H9 (cell line): ENCODE data around the gene BCAN.

DNA sequence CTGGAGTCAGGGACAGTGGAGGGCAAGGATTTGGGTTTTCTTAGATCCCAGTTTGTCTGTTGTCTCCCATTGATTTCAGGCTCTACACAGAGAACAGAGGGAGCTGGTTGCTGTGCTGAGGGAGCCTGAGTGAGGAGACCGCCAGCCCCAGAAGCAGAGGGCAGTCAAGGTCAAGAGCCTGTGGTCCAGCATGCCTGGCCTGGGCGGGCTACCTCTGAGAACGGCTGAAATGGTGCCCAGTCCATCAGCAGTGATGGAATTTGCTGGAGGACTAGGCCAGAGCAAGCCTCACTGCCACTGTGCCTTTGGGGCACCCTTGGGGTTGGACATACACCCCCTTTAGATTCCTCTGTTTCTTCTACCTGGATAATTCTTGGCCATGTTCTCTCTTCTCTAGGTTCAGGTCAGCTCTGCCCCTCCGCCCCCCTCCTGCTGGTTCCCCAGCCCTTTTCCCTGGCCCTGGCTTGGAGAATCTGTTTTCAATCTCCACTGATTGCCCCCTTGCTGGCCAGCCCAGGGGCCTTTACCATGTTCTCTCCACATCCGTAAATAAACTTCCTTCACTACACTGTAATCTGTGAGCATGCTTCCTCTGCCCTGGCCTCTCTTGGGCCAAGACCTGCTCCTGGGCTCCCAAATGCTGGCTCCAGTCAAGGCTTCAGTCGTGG is 2.4 kb upstream of the BGLAP start:
- PRO-cap = no peak

DNA sequence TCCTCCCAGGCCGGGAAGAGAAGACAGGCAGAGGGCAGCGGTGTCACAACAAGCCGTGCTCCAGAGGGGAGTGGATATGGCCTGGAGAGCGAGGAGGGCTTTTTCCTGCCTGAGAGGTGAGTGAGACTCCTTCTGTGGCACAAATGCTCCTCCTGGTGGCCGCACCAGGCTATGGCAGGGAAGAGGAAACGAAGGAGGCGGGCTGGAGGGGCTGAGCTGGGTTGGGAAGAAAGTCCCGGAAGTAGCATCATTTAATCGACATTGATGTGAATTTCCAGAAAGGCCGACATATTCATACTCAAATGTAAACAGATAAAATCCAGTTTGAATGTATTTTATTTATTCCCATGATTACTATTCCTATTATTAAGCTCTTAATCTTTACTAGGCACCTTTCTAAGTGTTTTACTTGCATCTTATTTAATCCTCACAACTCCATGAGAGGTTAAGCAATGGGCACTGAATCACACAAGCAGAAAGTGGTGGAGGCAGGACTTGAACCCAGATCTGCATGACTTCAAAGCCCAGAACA is 54.7 kb downstream of the MEF2D start:
- PRO-cap = no peak

DNA sequence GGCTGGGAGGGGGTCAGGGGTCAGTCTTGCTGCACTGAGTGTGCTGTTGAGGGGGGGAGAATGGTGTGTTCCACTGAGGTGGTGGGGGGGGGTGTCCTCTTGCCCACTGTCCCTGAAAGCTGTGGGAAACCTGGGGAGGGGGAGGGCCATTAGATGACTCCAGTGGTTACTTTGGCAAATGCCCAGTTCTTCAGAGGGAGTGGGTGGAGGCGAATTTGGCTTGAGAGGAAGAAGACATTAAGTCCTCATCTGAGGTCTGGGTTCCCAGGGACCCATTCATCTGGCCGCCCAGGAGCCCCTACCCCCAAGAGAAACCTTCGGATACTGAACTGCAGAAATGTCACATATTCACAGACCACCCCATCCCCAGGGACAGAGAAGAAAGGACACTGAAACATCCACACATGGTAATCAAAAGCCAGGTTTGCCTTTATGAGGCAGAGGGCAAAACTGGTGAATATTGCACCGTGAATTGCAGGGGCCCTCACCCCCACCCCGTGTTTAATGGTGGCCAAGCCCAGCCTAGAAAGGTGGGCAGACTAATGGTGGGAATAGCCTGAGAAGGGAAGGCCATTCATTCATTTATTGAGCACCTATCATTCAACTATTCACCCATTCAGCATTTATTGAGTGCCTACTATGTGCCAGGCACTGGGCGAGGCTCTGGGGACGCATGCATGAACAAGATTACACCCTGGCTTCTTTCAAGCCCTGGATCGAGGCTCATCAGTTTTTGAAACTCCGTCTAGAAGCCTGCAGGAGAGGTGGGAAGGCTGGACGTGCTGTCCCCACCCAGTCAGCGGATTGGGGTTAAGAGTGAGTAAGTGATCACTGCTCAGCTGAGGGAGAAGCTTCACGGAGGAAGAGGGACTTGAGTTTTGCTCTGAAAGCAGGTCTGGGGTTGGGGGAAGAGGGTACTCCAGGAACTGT is 35.9 kb downstream of the MEF2D start:
- PRO-cap = no peak

DNA sequence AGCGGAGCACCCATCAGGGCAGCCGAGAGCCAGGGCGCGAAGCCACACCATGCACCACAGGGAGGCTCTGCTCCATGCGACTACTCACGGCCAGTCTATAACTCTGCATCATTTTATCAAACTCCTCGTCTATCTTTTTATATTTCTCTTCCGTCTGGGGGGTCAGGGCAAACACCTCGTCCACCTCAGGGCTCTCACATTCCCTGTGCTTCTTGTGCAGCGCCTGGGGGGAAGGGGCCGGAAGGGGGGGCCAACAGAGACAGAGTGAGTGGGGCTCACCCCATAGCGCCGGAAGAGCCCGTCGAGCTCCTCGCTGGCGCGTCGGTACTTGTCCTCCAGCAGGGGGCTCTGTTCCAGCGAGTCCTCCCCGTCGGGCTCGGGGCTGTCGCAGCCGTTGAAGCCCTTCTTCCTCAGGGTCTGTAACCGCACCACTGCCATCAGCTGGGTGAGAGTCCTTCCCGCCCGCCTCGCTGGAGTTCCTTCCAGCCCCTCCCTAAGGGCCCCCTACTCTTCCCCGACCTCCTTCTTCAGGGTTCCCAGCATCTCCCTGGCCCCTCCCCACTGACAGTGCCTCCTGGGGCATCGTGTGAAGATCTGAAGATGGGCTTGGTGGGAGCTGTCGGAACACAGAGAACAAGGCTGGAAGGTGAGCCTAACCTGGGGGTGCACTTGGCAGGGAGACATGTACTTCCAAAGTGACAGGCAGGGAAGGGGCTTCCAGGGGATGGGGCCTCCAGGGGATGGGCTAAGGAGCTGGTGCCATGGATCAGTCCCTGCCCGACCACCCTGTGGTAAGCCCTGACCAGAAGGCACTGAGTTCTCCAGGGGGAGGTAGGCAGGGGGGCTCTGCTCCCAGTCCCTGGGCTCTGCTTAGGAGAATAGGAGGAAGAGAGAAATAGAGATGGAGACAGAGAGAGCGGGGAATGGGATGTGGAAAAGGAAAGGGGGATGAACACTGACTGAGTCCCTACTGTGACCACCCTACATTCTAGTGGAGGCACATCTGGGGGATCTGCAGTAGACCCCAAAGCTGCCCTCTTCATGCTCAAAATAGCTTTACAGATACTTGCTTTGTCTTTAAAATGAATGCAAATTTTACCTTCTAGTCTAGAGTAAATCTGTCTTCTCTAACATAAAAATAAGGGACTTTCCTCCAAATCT is 19.6 kb downstream of the MEF2D start:
- PRO-cap = no peak

DNA sequence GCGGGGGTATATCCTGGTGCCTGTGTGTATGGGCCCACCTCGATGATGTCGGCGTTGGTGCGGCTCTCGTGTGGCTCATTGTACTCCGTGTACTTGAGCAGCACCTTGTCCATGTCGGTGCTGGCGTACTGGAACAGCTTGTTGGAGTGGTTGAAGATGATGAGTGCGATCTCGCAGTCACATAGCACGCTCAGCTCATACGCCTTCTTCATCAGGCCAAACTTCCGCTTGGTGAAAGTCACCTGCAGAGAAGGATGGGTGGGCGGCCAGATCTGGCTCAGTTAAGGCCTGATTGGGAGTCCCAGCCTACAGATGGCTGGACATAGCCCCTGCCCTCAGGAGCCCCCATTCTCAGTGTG is 18.2 kb downstream of the MEF2D start:
- PRO-cap = no peak

DNA sequence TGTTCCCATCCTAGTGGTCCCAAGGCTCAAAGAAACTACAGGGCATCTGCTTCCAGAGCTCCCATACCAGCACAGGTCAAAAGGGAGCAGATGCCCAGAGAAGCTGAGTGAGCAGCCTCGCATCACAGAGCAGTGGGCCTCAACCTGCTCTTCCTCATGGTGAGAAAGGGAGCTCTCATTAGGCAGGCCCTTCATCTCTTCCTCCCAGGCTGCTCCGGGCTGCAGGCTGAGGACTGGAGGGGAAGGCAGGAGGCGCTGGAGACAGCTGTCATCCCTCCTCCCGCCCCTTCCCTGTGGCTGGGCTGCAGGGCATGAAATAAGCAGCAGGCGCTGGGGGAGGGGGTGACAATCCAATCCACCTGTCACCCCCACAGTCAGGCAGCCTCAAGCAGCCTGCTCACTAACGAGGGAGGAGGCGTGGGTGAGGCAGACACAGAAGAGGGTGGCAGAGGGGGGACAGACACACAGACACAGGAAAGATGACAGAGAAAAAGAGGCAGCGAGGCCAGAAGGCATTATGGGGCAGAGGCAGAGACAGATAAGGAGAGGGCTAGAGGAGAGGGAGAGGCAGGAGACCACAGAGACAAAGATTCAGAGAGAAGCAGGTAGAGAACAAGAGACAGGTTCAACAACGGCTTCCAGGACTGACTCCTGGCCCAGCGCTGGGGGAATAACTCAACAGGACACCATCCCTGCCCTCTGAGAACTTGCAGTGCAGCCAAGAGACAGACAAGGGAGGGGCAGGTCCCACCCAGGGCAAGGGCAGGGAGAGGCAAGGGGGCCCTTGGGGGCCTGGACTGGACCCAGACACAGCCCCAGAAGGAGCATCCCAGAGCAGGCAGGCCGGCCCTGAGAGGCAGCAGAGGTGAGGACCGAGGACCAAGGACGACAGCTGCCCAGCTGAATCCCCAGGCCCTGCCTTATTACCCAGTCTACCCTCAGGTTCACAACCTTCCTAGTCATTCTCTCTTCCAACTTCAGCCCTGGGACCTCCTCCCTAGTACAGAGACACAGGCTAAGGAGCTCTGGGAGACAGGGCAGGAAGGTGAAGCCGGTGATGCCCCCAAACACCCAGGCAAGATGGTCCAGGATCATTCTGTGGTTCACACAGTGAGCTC is 11.3 kb downstream of the MEF2D start:
- PRO-cap = no peak

GRCh38 chr1:156497524-156498671 is 2.7 kb downstream of the MEF2D start:
- PRO-cap = no peak

DNA sequence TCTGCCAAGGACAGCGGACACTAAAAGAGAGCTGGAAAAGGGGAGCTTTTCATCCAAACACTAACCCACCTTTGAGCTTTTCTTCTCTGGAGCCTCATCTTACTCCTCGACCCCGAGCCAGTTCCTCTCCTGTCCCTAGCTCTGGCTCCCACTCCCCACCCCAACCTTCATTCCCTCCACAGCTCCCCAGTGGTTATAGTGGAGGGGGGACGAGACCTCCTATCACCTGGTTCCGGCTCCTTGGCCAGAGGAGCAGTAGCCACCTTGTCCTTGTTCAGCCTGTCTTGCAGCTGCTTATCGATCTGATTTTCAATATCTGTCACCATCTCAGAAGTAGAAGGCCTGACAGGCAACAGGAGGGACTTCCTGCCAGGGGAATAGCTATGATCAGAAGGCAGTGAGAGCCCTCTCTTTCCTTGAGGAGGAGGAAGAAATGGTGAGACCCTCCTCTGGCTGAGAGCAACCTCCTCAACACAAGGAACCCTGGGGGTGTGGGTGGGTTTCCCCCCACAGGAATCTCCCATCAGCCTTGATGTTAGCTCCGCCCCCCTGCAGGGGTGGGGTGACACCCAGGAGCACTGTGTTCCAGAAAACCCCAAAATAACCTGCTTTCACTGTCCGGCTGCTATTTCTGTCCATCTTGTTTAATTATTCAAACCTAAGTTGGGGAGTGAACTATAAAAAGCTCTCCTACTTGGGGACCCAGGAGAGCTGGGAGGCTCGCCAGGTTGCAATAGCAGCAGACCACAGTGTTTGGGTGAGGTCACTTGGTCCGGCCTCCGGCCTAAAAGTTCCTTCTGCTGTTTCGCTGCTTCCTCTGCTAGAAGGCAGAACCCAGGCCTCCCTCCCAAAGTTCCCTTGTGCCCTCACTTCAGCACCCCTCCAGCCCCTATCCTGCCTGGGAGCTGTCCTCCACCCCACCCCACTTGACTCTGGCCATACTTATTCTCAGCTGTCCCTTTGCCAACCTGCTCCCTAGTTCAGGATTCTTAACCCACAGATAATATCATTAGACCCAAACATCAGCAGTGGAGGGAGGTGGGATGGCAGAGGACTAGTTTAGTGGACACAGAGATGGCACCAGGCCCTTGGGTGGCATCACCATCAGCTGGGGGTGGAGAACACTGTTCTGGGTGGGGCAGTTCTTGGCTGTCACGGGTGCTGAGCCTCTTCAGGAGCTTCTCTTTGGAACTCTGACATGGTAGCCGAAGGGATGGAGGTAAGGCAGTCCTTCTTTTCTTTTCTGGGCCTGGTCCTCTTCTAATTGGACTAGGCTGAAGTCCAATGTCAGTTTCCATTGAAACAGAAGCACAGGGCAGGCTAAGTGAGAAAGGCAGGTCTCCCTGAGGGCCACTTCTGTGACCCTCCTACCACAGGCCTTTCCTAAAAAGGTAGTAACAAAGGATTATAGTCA is 7.9 kb upstream of the MEF2D start:
- PRO-cap = no peak

DNA sequence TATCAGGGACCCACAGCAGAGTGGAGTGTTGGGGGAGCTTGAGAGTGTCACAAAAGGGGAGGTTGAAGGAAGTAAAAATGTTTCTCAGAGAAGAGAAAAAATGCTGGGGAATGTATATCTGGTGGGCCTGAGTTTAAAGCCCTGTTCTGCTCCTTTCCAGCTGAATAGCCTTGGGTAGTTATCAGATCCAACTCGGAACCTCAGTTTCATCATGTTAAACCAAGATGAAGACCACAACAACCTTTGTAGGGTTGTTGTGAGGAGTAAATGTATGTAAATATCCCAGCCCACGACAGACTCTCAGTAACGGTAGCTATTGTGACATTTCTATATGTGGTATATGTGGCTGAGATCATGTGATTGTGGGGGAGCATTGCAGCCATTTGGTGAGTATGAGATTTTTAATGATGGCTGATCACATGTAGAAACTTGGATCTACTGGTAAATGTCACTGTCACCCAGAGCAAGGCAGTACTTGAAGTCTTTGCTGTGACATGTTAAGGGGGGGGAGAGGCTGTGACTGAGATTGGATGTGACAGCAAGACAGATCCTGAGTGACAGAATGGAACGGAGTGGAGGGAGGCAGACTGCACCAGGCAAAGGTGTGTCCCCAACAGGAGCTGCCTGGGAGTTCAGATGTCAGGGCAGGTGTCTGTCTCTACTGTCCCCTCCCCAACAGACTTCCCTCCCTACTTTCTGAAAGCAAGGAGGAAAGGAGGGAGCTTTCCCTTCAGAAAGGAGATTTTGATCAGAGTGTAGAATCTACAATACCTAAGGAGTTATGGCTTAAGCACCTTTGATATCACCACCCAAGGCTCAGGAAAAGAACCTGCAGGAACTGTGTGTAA is 23.9 kb upstream of the MEF2D start:
- PRO-cap = no peak

DNA sequence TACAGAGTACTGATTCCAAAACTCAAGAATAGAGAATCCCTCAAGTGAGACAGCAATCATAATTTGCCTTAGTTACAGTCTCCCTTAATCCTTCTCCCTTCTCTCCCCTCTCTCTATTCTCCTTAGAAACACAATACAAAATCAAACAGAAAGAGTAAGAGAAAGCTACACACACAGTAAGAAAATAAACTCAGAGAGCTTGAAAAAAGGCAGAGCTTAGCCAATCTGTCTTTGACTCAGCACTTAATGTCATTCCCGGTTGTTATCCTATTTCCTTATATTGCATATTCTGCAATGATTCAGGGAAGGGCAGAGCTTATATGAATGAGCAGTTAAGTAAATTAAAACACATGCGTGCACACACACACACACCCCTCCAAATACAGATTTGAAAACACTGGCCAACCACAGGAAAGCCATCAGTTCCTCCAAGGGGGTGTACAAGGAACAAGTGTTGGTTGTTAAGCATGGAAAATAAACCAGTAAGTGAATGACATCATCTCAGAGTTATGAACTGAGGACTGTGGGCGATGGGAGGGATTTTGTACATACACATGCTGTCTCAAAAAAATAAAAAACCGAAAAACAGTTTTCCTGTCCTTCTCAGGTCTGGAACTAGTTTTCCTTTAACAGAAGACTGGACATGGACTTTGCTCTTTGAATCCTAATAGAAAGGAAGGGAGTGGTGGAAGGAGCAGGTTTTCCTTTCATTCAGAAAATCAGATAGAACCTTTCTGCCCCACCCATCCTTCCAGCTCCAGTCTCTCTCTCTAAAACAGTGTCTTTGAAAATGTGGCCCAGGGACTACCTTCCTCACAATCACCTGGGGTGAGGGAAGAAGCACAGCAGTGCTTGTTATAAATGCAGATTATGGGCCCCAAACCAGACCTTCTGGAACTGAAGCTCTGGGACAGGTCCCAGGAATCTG is 992 bp downstream of the IQGAP3 start:
- PRO-cap = no peak

DNA sequence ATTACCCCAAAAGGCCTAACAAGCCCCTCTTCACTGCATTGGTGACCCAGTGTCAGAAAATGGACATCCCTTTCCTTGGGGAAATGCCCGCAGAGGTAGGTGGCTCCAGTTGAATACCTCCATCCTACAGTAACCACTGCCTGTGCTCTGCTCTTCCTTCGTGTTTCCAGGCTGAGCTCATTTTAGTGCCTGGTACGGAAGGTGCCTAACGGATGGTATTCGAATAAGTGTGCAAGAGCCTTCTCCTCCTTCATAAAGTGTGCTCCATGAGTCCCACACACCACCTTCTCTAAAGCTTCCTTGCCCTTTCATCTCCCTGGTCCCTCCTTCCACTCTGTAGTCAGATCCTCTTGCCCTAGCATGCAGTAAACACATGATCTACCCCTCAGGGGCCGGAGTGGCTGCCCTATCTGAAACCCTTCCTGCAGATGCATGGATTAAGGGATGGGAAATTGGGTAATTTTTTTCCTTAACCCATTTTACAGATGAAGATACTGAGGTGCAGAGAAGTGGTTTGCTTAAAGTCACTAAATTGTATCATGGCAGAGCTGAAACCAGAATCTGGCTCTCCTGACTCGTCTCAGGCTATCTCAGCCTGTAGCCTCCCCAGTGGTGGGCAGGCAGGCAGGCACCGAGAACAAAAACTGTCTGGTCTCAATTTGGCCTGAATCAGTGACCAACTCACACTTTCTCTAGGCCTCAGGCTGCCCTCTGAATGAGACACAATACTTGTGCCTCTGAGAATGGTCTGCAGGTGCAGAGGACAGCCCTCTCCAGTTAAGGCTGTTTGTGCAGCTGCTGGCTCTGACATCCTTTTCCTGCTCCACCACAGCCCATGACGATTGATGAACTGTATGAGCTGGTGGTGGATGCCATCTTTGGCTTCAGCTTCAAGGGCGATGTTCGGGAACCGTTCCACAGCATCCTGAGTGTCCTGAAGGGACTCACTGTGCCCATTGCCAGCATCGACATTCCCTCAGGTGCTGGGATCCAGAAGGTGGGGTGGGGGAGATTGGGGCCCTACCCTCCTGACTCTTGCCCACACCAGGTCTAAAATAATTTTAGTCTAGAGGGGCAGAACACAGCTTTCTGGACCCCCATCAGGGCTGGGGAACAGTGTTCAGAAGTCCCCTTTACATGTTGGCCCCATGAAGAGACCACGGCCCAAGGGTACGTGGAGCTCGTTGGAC is 1.4 kb downstream of the NAXE start:
- PRO-cap = no peak

DNA sequence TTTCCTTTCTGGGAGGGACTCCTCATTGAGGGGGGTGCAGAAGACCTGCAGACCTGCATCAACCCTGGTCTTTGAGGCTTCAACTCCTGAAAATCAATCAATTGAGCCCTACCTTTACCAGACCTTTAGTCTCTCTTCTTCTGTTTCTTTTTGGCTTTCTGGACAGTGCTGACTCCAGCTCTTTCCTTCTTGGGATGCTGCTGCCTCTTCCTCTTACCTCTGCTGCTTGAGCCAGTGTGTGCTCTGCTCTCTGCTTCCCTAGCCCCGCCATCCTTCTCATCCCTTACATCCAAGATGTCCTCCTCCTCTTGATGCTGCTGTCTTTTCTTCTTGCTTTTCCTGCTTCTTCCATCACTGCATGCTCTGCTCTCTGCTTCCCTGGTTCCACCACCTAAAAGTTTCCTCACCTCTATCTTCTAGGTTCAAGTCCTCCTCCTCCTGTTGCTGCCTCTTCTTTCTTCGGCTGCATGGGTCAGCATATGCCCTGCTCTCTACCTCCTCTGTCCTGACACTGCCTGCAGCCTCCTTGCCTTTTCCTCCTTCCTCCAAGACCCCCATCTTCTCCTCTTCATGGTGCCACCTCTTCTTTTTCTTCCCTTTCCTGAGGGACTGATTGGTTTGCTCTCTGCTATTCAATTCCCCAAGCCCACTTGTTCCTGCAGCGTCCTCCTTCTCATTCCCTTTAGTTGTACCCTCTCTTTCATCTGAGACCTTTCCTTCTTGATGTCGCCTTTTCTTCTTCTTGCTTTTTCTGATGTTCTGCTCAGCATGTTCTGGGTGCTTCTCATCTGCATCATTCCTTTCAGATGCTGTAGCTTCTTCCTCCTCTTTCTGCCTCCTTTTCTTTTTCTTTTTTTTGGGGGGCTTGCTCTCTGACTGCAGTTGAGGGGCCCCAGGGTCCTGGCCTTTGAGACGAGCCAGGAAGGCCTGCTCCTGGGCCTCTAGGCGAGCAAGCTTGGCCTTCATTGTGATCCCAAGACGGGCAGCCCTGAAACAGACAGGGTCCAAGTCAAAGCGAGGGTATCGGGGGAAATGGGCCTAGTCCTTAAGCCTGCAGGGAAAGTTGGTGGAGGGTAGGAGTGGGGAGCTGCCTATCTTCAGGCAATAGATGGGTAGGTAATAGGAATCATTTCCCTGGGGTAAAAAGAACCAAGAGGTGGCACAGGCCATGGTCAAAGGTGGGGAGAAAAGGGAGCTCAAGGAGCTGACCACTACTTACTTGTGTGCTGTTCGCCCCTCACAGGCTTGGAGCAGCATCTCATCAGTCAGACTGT is 3.7 kb downstream of the NAXE start:
- PRO-cap = no peak

- PRO-cap = no peak
Measured at GRCh38 chr1:156639238-156639857, 2.6 kb upstream of the BCAN start.

DNA sequence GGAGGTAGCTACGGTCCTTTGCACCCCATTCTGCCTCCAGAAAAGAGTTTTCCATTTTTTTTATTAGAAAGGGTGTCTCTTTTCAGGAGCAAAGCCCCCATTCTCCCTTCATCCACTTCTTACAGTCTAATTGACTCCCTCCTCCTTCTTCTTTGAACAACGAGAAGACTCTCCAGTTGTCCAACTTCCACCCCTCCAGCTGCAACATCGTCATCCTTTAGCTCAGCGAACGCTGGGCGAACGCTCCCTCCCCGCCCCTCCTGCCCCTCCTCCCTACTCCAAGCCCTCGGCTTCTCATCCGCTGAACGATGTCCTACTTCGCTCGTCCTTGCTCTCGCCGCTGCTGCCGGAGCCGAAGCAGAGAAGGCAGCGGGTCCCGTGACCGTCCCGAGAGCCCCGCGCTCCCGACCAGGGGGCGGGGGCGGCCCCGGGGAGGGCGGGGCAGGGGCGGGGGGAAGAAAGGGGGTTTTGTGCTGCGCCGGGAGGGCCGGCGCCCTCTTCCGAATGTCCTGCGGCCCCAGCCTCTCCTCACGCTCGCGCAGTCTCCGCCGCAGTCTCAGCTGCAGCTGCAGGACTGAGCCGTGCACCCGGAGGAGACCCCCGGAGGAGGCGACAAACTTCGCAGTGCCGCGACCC is at the start of gene BCAN:
BCAN (plus strand) TSS at position 496 of the 636 bp plus-strand sequence.
- PRO-cap = bidirectional peak, plus-strand start at position 496 of the sequence, minus-strand start at position 547 of the sequence

DNA sequence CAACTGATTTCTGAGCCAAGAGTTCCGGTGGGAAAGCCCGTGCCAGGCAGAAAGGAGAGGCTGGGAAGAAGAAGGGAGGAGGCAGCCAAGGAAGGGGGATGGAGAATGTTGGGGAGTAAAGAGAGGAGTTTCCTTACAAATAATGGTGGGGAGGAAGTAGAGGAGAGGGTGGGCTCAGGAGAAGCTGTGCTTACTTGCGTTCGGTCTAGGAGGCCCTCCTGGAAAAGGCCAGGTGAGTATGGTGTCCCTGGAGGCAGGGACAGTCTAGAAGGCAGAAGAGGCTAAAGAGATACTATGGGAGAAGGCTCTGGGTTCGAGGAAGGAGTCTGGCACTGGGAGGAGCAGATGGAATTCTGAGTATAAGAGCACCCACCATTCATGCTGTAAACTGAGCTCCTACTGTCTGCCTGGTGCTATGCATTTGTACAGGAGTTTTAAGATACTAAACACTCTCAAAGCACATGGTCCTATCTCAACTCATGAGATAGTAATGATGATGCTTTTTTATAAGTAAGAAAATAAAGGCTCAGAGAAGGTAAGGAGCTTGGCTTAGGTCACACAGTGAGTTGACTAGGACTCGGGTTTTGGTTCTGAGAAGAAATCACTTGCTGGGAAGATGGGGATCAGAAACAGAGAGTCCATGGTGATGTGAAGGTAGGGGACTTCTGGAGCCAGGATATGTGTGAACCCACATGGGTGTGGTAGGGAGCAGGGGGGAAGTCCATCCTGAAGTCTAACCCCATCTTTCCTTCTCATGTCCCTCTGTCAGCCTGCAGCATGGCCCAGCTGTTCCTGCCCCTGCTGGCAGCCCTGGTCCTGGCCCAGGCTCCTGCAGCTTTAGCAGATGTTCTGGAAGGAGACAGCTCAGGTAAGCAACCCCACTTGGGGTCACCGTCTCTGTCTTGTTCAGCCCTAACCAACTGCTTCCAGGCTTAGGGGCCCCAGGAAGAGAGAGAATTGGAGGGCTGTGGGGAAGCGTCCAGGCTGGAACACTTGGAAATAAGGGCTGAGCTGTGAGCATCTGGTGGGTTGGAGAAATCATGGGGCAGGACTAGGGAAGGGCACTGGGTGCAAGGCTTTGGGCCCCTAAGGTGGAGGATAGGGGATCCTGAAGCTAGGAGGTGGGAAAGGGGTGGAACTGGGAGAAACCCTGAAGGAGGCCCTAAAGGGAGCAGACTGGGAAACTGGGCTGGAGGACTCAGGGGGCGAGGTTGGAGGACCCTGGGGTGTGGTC is 3.8 kb downstream of the BCAN start:
- PRO-cap = no peak

GRCh38 chr1:156663106-156663732 is 14.0 kb downstream of the NES start:
- PRO-cap = bidirectional peak, plus-strand start at chr1:156663490, minus-strand start at chr1:156663330

- PRO-cap = unidirectional peak, minus-strand start at chr1:156678121
Measured at GRCh38 chr1:156677996-156678313, 748 bp upstream of the NES start.

DNA sequence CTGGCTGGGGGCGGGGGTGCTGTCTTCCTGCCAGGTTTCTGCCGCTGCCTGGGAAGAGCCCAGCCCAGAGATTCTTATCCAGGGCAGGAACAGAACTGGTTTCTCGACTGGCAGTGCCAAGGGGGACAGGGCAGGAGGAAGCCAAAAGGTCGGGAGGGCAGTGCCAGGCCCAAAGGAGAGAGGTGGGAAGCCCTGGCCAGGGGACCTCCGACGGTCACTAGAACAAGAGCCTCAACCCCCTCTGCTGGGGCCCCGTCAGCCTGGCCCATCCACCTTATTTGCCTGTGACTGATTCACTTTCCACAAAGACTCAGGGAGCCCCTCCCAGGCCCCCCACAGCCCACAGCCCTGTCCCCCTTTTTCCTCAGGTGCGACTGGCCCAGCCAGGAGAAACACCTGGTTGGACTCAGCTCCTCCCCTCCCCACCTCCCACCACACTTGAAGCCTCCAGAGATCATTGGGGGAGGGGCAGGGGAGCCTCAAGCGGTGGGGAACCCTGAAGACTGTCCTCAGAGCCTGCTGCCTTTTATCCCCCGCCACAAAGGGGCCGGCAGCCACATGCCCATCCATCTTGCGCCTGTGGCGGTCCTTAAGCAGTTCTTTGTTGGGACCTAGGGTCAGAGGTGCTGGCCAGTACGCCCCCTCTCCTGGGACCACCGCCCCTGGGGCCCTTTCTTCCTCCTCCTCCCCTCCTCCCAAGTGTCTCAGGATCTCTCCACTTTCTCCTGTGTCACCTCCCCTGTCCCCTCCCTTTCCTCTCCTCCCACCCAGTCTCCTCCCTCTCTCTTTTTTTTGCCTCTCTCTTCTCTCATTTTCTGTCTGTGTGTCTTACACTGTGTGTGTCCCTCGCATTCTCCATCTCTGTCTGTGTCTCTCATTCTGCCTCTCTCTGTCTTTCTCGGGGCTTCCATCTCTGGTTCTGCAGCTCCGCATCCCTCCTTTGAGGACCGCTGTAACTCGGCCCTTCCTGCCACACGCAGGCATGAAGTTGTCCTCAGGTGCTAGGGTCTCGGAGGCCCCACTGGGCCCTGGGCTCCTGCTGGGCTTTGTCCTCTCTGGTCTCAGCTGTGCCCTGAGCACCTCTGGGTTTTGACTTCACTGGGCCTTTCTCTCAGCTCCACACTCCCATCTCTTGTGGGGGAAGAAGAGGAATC is 12.3 kb downstream of the CRABP2 start:
- PRO-cap = bidirectional peak, plus-strand start at position 596 of the sequence, minus-strand start at position 290 of the sequence; bidirectional peak, plus-strand start at position 811 of the sequence, minus-strand start at position 701 of the sequence; unidirectional peak, minus-strand start at position 949 of the sequence

DNA sequence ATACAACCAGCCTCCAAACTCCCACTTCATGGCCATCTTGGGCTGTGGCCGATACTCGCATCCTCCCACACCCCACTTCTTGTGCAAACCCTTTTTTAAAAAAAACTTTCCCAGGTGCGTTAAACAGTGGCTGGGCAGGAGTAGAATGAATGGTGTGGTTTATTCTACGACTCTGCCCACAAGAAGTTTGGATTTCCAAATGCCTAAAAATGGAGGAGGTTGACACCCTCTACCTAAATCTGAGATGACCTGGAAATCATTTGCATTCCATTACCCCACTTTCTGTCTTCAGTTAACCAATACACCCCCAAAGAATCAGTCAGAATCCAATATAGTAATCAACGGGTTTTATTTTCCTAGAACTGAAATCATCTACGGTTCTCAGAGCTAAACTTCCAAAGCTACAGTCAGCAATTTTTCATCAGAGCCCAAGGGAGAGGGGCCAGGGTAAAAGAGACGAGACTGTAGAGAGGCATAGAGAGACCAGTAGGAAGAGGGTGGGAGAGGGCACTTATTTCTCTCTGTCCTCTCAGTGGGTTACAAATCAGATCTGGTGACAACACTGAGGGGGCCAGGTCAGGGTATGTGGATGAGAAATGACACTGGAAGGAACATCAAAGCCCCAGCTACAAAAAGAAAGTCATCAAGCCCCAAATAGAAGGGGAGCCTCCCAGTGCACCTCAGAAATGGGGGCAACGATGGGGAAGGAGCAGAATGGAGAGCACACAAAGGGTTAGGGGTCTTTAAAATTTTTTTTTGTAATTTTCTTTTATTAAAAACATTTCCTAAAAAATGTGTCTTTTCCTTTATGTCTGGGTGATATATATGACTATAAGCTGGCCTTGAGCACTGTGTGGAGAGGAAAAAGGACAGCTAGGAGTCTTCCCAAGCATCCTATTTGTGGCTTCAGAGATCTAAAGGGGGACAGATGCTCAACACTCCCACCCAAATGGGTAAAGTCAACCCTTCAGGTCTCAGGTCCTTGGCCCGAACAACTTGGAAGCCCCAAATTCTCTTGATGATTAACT is 1.2 kb upstream of the MRPL24 start:
- PRO-cap = no peak

DNA sequence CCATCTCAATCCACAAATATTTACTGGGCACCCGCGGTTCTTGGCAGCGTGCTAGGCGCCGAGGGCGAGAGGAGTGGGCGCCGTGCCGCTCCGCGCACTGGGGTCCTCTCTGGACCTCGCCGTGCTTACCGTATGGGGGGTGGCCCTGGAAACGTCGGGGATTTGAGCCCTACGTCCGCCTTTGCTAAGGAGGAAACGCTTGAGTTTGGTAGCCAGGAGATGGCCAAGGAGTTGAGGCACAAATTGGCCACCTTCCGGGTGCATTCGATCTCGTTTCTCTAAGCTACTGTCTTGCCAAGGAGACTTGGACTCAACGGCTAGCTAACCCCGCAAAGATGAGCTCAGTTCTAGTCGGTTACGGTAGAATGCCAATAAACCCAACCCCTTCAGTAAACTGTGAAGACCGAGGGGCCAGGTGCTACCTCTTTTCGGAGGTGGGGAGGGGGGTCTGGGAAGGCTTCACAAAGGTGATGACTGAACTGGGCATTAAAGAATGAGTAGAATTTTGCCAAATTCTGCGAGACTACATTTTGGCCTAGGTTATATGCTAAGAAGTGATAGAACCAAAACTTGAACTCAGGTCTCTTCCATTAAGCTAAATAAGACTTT is 729 bp upstream of the HDGF start:
- PRO-cap = bidirectional peak, plus-strand start at position 389 of the sequence, minus-strand start at position 337 of the sequence